ENCODE measurements around the genes PER2, TRAF3IP1 and TWIST2.

DNA sequence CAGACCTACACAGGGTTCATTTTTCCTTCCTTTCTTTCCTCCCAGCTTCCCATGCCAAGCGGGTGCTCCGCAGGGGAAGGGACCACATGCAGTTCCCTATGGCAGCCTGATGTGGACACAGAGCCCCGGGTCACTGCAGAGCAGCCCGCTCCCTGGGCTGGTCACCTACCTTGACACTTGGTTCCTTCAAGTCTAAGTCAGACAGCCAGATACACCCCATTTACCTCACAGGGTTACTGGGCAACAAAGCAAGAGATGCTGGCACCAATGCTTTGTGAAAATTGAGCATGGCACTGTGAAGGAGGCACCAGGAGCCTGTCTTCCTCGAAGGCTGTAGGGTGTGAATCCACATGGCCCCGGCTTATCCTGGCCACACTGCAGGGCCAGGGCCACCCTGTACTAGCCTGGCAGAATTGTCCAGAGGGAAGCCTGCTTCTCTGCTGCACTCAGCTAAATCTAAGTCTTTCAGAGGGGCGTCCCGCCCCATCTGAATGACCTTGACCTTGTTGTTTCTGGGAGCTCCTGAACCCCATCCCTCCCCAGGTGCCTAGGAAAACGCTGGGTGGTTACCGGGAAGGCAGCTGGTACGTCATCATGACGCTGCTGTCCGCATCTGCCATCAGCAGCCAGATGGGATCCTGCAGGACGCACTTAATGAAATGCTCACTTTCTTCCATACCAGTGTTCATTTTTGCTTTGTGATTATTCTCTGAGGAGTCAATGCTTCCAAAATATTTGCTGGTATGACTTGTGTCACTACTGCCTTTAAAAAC is 10.3 kb upstream of the HES6 start:
- PRO-cap, 2 experiments: no peak in any of the 2 experiments

- PRO-cap, 2 experiments: no peak in any of the 2 experiments
Observed at GRCh38 chr2:238277715-238278387, 10.6 kb downstream of the PER2 start.

GRCh38 chr2:238284492-238285033 is 3.8 kb downstream of the PER2 start:
- PRO-cap, 2 experiments: no peak in any of the 2 experiments

- PRO-cap, 2 experiments: peak in 2 of 2 experiments; most common plus-strand start chr2:238288638 (in 1); most common minus-strand start chr2:238288566 (in 1)
Observed at GRCh38 chr2:238288025-238288742, at the start of gene PER2. Gene PER2, minus strand, starts transcription at chr2:238288610.

DNA sequence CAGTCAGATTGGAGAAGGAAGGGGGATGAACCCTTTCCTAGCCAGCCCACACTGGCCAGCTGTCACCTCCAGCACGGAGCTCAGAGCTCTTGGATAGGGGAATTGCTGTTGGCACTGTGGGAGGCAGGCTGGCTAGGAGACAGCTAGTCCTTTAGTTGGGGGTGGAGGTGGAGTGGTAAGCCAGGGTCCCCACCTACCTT is 2.5 kb upstream of the PER2 start:
- PRO-cap, 2 experiments: no peak in any of the 2 experiments

- PRO-cap, 2 experiments: no peak in any of the 2 experiments
Observed at GRCh38 chr2:238297591-238298131, 9.3 kb upstream of the PER2 start.

DNA sequence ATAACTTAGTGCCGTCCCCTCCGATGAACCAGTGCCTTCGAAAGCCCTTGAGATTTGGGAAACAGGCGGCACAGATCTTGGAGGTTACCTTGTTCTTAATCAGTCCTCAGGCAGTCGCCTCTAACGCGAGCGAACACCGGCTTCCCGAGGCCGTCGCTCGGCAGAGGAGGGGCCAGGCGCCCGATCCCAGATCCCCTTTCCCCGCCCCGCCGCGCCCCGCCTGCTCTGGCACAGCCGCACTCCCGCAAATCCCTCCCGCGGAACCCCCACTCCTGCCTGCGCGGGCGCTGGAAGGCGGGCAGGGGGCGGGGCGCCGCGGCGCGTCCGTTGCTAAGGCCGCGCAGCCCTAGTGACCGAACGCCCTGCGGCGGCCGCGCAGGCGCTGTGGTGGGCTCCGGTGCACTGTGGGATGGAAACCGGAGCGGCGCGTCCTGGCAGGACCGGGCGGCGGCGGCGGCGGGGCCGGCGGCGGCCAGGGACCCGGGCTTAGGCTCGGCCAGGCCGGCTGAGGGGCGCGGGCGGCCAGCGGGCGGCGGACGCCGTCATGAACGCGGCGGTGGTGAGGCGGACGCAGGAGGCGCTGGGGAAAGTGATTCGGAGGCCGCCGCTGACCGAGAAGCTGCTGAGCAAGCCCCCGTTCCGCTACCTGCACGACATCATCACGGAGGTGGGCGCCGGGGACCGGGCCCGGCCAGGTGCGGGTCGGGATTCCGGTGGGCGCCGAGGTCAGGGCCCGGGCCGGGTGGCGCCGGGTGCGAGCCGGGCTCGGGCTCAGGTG is at the start of gene TRAF3IP1:
TRAF3IP1 (plus strand) TSS at position 400 of the 778 bp plus-strand sequence.
- PRO-cap, 2 experiments: peak in 2 of 2 experiments; most common plus-strand start position 400 of the sequence (in 1); most common minus-strand start position 159 of the sequence (in 2)

DNA sequence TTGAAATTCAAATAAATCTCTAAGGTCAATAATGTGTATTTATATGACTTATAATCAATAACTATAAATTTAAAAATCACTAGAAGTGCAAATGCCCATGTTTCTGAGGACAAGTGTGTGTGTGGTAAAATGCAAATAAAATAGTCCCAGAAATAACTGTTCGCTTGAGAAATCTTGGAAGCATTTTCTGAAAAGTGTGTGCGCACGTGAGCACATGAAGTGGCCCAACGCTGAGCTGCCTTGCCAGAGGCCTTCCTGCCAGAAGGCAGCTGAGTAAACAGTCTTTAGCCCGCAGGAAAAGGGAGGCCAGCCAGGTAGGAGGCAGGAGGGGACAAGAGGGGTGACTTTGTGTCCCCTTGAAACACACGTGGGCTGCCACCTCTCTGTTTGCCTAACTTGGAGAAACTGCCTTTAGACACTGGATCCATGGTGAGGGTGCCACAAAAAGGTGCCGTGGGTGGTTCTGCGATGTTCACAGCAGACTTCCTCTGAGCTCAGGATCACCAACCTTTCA is 36.9 kb upstream of the ASB1 start:
- PRO-cap, 2 experiments: no peak in any of the 2 experiments

DNA sequence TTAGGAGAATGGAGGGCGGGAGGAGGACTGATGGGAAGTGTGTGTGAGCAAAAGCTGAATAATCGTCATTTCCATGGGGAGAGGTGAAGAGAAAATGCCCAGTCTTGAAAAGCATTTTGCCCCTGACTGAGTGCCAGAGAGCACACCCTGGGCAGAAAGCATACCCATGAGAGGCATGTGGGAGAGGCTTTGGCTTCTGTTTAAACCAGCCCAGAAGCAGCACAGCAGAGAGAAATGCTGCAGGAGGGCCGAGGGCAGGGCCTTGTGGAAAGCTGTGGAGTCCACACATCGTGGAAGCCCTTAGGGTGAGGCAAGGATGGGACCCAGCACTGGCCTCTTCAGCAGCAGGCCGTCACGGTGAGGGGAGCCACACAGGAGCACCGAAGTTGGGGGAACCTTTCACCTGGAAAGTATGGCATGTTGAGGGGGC is 27.7 kb downstream of the ASB1 start:
- PRO-cap, 2 experiments: no peak in any of the 2 experiments

- PRO-cap, 2 experiments: no peak in any of the 2 experiments
Observed at GRCh38 chr2:238459067-238459552, 32.4 kb downstream of the ASB1 start.

GRCh38 chr2:238847566-238848193 is at the start of gene TWIST2:
Gene TWIST2, plus strand, starts transcription at chr2:238848085.
- PRO-cap, 2 experiments: no peak in any of the 2 experiments

DNA sequence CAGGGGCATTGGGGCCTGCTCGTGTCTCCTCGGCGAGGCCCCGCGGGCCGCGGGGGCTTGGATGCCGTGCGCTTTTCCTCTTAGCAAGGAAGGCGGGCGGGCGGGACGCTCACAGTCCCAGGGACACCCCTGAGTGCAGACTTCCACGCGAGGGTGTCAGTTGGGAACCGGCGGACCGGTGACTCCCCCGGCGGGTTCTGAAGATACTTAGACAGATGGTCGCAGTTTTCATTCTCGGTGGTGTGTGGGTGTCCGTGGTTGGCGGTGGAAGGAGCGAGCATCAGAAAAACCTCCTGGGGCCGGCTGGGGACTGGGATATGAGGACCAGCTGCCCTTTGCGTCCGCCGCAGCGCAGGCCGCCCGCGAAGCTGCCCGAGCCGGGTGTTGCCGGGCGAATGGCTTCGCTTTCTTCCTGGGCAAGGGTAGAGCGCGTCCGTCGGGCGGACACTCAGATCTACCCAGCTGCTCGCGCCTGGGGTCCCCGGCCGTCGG is 952 bp downstream of the TWIST2 start:
- PRO-cap, 2 experiments: no peak in any of the 2 experiments

DNA sequence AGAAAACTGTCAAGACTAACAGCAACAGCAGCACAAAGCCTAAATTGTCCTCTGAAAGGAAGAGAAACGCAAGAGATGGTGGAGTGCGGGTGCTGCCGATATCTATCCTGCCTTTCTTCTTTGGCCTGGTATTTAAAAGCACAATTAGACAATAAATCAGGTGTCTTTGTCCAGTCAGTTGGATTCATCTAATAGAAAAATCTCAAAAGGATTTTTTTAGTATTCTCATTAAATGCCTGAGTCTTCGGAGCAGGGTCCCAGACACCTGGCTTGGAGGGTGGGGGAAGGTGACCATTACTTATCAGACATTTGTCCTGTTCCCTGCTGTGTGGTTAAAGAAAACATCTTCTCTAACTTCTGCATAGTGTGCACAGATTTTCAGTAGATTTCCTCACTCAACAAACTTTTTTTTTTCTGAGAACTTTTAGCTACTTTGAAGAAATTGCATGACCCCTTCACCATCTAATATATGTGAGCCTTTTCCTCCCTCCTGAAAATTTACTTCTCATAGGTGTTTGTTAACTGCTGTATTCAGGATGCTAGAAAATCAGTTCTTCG is 3.4 kb downstream of the TWIST2 start:
- PRO-cap, 2 experiments: no peak in any of the 2 experiments

DNA sequence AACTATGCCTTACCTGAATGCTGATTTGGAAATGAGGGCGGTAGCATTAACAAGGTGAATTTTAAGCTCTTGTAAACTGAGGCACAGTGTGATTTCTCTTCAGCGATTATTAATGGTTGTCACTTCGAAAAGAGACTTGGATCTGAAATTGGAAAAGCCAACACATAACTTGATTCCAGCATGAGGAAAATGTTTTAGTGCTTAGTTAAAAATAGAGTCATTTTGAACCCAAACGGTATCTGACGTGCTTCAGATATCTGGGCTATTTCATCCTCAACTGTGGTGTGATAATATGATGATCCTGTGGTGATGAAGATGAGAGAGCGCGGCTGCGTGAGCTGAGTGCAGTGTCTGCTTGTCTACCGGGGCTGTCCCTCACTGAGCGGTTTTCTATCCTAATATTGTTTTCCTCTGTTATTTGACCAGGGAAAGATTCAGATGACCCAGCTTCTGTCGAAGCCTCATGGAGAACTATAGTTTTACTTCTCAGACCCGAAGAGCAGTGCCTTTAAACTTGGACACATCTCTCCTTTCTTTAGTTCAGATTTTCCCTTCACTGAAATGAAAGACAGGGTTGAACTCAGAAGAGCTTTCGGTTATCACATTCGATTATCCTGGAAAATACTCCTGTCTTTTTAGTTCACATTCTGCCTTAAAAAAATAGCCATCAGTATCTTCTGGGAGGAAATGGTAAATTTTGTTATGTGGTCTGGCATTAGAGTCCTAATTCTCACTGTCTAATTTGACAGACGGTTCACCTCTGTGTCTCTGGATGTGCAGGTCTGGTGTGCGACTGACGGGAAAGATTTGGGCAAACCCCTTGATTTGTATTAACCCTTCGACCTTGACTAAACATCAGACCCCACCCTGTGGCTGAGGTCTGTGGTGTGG is 6.0 kb downstream of the TWIST2 start:
- PRO-cap, 2 experiments: no peak in any of the 2 experiments

GRCh38 chr2:238904239-238904992 is 56.5 kb downstream of the TWIST2 start:
- PRO-cap, 2 experiments: no peak in any of the 2 experiments

- PRO-cap, 2 experiments: no peak in any of the 2 experiments
Observed at GRCh38 chr2:238991605-238991954, 143.7 kb downstream of the TWIST2 start.

- PRO-cap, 2 experiments: no peak in any of the 2 experiments
Observed at GRCh38 chr2:239092807-239093211, 244.9 kb downstream of the TWIST2 start.

DNA sequence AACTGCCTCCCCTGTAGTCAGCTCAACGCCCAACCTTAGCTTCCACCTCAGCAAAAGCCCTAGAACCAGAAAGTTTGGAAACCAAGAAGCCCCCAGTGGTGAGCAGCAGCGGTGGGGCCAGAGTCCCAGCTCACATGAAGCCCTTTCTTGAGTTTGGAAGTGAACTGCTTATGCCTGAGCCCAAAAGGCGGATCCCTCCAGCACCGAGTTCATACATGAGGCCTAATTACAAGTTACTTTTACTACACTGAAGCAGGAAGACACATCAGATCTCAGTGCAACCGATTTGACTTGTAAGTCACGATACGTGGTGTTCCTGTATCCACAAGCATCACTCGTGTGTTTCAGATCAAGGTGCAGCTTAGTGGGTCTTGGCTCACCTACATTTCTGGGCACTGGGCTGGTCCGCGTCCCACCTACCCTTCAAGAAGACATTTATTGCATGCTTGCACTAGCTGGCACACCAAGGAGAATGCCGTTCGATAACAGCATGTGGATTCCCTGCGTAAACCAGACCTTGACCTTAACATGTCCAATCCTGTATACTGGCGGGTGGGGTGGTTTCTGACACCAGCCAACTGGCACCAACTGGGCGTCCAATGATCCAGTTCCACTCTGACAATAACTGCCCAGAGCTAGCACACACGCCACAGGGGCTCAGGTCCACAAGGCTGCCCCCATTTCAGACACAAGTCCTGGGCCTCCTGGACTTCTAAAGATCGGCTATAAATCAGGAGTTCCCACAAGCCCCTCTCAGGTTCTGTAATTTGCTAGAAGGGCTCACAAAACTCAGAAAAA is 162.1 kb downstream of the HDAC4 start:
- PRO-cap, 2 experiments: no peak in any of the 2 experiments

DNA sequence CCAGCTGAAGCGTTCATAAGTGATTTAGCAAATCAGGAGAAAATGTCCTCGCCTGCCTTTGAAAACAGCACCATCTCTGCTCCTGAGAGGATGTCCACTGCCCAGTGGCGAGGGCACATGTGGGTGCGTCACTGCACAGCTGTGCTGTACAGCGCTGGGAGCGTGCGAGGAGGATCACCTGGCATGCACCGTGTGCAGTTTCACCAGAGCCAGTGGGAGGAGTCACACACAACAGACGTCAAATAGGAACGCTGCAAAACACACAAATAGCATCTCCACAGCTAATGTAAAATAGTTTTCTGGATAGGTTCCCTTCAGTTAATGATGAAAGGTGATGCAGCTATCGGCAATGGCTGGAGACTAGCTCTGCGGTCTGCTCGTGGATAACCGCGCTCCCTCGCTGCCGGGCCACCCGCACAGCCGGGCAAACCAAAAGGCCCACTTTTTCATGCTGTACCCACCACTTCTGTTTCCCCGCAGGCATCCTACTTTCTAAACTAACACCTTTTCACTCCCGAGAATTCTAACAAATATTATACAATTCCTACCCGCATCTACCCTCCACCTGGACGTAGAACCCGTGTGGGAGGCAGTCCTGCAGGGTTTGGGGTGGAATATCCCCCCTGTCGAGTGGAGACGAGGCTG is 153.9 kb downstream of the HDAC4 start:
- PRO-cap, 2 experiments: no peak in any of the 2 experiments

- PRO-cap, 2 experiments: peak in 1 of 2 experiments; most common minus-strand start chr2:239259843 (in 1)
Observed at GRCh38 chr2:239259519-239260197, 141.2 kb downstream of the HDAC4 start.